ENCODE measurements around a stretch of chr22.

DNA sequence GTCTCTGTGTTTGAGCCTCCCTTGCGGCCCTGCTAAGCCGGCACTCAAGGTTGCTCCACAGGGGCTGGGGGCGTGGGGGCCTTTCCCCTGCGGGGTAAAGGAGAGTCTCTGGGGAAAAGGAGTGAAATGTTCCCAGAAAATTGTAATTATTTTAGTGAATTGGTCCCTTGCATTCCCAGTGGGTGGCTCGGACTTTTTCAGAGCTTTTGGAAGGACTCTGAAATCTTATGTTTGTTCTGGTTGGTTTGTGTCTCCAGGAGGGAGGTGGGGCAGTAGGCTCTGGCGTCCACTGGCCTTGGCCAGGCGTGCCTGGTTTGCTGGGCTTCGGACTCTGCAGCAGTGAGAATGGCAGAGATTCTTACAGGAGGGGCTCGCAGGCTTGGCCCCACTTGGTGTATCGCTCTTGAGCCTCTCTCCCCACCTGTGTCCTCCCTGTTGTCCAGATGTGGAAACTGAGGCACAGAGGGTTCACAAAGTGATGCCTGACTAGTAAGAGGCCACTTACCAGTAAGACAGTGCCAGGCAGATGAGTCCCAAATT lies 18.0 kb downstream of the GRAMD4 start:
- PRO-cap, result no peak

DNA sequence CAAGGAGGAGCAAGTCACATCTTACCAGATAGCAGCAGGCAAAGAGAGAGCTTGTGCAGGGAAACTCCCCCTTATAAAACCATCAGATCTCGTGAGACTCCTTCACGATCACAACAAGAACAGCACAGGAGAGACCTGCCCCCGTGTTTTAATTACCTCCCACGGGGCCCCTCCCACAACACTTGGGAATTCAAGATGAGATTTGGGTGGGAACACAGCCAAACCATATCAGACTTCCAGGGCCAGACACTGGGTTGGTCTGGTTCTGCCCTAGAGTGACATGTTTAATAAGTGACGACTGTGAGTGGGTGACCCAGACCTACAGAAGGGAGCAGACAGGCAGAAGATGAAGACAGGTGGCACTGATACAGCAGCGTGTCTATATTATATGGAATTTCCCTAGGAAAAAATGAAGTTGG lies 26.7 kb downstream of the GRAMD4 start:
- PRO-cap, result no peak

- PRO-cap, result no peak
These were observed 33.2 kb downstream of the GRAMD4 start for GRCh38 chr22:46653395-46653731.

- PRO-cap, result no peak
These were observed 37.9 kb downstream of the GRAMD4 start for GRCh38 chr22:46657859-46658715.

DNA sequence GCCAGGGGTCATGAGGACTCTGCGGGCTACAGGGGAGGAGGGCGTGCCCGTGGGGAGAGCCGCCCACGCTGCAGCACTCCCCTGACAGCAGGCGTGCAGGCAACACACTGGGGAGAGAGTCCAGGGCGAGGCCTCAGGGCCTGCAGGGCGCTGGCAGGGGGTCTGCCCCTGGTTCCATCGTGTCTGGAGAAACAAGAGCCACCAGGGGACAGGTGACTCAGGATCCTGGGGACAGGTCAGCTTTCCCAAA lies 53.7 kb downstream of the GRAMD4 start:
- PRO-cap, result no peak

DNA sequence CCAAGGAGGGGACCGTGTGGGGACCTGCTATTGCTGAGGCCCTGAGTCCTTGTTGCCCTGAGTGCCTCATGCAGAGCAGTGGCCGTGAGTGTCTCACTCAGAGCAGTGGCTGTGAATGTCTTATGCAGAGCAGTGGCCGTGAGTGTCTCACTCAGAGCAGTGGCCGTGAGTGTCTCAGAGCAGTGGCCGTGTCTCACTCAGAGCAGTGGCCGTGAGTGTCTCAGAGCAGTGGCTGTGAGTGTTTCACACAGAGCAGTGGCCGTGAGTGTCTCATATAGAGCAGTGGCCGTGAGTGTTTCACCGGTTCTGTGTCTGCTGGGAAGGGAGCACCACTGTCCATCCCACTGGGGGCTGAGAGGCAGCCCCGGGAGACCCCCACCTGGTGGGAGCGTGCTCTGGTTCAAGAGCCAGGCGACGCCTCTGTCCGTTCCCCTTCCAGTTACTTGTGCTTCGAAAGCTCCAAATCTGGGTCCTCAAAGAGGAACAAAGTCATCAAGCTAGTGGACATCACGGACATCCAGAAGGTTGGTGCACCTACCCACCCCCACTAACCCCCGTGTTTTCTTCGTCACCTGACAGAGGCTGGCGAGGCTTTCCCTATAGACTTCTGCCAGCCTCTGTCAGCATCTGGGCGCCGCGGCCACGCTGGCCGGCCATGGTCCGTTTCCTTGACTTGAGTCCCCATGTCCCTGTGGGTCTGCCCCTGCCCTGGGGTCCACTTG lies 55.0 kb downstream of the GRAMD4 start:
- PRO-cap, result no peak

GRCh38 chr22:46677157-46677586 lies 57.0 kb downstream of the GRAMD4 start:
- PRO-cap, result no peak

DNA sequence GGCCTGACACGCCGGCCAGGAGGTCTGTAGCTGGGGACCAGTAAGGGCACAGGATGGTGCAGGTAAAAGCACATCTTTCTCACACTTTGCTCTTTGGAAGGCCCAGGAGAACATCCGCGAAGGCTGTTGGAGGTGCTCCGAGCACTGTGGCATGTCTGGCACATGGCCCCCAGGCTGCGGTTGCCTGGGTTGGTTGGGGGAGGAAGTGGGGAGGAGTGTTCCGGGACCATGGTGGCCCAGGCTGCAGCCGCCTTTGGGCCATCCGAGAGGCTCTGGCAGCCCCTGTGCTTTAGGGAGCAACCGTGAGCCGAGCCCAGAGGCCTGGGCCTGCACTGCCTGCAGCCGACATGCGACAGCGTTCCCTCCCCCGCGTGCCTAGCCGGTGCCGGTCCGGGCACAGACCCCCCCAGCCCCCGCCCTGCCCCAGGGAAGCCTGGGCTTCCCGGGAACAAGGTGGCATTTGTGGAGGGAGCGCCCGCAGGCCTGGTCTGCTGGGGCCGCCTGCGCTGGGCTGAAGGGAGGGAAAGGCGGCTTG lies 57.9 kb downstream of the GRAMD4 start:
- PRO-cap, result no peak

- PRO-cap, result no peak
These were observed 6.6 kb downstream of the CERK start for GRCh38 chr22:46731240-46732162.

DNA sequence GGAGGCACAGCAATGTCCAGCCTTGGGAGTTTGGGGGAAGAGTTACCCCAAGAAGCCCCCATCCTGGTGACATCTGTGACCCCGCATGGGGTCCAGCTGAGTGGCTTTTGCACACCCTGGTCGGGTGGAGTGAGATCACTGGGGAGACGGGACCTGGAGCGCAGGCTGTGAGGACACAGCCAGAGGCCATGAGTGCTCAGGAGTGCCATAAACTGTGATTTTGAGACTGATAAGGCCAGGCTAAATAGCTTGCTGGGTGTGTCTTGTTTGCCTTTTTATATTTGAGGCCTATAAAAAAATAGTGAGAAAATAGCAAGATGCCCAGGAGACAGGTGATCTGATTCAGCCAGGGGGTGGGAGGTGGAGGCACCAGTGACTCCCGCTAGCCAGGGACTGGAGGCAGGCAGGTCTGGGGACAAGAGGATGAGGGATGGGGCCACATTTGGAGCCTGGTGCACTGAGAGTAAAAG lies 4.8 kb upstream of the CERK start:
- PRO-cap, result no peak

DNA sequence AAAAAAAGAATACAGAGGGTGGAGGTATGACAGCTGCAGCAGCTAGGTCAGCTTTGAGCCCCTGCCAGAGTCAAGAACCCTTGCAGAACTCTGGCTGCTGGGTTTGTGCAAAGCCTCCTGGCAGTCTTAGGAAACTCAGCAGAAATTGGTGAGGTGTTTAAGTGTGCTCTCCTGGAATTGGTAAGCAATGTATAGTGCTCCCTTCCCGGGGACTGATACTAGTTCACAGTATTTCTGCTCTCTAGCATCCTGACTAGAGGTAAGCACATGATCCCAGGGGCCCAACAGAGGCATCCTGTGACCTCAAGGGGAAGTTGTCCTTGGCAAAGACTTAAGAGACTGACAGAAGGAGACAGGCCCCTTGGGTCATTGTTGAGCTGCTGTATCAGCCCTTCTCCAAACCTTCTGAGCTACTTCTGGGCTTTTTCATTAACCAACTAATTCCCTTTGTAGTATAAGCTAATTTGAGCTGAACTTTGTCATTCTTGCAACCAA lies 4.4 kb upstream of the TBC1D22A start:
- PRO-cap, result no peak

- PRO-cap, result no peak
These were observed 279.4 kb downstream of the TBC1D22A start for GRCh38 chr22:47041696-47042314.

- PRO-cap, result no peak
These were observed 303.3 kb downstream of the TBC1D22A start for GRCh38 chr22:47065642-47066218.

DNA sequence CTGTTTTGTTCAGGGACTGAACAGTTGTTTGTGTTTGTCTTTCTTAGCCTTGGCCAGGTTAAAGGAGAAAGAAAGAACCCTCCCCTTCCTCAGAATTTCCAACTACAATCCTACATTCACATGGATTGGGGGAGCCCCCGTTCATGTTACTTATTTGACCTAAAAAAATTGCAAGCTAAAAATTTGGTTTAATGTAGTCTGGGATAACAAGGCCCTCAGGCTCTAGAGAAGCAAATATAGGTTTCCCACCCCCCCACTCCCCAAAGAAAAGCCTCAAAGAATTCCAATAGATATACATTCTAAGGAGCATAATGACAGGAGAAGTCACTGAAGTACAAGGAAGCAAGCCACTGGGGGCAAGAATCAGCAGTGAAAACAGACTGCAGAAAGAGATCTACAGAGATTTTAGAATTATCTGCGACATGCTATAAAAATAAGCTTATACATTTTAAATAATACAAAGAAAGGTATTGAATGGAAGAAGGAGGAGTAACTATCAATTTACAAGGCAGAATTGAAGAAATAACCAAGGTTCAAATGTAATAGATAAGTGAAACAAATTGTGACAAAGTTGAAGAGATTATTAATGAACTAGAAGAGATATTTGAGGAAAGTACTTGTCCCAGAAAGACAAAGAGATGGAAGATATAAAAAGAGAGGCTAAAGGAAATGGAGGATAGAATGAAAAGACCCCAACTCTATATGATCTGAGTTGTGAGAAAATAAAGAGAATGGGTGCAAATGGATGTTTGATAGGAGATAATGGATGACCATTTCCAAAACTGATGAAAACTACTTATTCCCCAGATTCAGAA lies 343.3 kb downstream of the TBC1D22A start:
- PRO-cap, result no peak

DNA sequence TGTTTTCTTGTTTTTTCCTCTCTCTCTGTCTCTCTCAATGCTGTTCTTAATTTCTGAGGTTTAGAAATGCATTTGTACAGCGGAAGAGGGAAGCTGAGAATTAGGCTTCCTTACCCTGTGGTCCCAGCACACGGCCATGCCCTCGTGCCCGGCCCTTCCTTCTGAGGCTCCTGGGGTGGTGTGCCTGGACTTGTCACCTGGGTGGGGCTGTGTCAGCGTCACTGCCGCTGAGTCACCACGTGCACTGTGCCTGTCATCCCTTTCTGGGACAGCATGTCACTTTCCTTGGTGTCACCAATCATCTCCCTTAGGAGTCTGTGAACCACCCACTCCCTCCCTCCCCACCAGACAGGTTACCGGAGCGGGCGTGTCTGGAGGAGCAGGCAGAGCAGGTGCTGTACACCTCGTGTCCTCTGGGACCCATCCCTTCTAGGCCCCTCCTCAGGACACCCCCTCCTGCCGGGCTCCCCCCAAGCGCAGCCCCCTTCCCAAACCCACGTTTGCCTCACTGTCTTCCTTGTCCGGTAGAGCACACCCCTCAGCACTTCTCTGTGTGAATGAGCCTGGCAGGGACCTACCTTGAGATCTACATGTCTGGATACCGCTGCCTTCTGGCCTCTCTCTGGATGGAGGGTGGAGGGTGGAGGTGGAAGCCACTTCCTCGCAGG lies 367.5 kb downstream of the TBC1D22A start:
- PRO-cap, result no peak

DNA sequence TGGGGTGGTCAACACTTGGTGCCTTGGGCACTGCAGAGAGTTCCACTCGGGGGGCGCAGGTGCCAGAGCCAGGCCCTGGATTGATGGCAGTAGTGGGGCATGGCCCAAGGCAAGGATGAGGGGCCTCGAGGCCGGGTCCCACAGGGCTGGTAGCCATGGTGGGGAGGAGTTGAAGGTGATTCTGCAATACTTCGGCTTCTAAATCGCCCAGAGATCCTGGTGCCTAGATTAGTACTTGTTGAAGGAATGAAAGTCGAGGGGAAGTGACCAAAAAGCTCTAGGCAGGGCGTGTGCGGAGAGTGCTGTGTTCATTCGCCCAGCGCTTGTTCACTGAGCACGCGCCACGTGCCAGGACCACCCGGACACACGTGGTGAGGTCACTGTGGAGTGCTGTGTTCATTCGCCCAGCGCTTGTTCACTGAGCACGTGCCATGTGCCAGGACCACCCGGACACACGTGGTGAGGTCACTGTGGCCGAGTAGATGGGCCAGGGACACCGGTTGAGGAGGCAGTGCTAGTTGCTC lies 373.1 kb downstream of the TBC1D22A start:
- PRO-cap, result no peak

- PRO-cap, result no peak
These were observed 399.9 kb downstream of the TBC1D22A start for GRCh38 chr22:47162332-47162800.

DNA sequence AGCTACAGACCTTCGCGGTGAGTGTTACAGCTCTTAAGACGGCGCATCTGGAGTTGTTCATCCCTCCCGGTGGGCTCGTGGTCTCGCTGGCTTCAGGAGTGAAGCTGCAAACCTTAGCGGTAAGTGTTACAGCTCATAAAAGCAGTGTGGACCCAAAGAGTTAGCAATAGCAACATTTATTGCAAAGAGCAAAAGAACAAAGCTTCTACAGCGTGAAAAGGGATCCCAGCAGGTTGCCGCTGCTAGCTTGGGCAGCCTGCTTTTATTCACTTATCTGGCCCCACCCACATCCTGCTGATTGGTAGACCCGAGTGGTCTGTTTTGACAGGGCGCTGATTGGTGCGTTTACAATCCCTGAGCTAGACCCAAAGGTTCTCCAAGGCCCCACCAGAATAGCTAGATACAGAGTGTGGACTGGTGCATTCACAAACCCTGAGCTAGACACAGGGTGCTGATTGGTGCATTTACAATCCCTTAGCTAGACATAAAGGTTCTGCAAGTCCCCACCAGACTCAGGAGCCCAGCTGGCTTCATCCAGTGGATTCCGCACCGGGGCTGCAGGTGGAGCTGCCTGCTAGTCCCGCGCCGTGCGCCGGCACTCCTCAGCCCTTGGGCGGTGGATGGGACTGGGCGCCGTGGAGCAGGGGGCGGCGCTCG lies 725.4 kb downstream of the TBC1D22A start:
- PRO-cap, result no peak

DNA sequence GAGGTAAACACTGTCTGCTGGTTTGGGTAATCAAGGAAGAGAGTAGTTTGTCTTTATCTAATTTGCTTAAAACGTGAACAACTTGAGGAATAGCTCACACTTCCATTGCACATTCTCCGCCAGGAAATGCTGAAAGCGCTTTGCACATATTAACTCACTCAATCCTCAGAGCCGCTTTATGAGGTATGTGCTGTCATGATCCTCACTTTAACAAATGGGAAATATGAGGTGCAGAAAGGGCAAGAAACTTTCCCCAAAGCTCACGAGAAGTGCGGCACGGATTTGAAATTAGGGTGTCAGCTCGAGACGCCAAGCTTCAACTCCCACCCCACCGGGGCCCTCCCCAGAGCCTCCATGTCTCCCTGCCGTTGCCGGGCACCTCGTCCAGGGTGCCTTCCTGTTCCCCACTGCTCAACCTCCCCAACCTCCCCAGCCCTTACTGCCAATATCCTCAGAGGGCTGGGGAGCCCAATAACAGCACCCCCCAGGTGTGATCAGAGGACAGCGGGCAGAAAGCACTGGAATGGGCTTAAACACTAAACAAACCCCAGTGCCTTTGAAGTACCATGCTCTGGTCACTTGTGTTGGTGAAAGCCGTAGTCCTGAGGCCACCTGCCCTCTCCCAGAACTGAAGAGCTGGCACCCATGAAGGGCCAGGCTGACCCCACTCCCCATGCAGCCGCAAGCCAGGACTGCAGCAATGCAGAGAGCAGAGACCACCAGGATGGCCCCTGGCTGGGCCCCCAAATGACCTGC lies 390.5 kb upstream of the TAFA5 start:
- PRO-cap, result no peak

- PRO-cap, result no peak
These were observed 212.3 kb upstream of the TAFA5 start for GRCh38 chr22:48277054-48277519.

Data from mesenteric fat pad (tissue), 1 donor.